Mesangial cell (primary cell): ENCODE data around the gene RNF207.

DNA sequence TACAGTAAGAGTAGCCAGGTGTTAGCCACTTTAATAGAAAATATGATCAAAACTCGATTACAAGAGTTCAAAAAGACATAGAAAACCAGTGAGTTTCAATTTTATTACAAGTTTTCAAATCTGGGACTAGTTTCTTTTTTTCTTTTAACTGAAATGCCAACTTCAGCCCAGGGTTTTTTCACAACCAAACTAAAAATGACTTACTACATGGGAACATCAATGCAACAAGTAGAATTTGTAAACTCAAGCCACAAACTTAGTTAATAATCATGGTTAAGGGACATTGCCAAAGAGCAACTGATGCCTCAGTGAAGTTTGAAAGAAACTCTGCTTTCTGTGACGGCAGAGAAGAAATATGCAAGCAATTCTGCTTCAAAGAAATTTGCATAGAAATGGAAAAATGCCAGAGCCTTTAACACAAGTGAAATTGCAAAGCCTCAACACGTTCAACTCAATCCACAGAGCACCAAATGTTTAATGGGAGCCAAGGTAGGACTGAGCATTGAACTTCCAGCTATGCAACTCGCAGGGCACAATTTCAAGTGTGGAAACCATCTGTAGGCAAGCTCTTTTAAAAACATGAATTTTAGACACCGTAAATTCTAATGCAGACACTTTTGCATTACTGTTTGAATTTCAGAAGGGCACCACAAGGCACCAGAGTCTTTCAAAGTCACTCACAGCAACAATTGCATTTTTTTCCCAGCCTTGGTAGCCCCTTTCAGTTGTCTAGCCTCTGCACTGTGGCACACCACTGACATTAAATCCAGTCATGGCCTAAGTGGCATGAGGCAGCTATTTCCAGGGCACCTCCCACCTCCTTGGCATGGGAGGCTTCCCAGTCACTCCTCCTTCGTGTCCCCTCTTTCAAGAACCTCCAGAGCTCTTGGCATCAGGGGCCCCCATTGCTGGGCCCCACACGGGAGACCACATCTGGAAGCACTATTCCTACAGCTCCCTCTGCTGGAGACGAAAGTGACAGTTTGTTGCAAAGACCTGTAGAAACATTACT lies 5.2 kb upstream of the CHD5 start:
- RAMPAGE, long total RNA: no peak

DNA sequence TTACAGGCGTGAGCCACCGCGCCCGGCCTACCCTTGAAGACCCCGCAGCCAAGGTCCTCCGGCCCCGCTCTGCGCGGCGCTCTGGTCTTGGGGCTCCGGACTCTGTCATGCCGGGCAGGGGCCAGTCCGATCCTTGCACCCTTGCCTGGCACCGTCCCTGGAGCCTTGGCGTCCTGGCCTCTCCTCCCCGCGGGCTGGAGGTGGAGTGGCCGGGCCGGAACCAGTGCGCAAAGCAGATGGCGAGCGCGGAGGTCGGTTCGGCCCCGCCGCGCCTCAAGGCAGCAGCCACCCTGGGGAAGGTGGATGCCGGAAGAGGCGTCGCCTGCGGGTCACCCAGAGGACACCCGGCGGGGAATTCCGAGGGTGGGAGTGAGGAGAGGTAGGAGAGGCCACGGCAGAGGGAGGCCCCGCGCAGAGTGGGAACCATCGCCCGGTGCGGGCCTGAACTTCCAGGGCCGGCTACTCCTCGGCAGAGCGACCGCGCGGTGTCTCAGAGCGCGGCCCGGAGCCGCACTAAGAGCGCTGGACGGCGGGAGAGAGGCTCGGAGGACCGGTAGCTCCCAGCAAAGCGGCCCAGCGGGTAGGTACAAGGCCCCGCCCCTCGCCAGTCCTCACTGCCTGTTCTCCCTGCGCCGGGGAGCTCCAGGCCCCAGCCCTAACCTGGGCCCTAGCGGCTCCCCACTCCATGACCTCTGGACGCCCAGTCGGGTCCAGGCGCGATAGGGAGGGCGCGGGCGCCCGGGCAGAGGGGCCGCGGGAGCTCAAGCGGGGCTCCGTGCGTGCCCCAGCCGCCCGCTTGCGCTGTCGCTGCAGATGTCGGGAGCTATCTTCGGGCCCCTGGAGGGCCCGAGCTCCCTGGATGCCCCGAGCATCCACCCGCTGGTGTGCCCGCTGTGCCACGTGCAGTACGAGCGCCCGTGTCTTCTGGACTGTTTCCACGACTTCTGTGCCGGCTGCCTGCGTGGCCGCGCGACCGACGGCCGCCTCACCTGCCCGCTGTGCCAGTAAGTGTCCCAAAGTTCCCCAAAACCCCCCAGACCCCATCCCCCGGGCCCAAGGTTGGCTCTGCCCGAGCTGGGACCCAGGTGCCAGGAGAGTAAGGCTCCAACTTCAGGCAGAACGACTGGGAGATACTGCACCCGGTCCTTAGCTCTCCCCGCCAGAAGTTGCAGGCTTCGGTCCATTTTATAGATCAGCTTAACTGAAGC lies at the start of gene RNF207:
RNF207 (plus strand) TSS at position 397 of the 1,208 bp plus-strand sequence.
- RAMPAGE, long total RNA: no peak

DNA sequence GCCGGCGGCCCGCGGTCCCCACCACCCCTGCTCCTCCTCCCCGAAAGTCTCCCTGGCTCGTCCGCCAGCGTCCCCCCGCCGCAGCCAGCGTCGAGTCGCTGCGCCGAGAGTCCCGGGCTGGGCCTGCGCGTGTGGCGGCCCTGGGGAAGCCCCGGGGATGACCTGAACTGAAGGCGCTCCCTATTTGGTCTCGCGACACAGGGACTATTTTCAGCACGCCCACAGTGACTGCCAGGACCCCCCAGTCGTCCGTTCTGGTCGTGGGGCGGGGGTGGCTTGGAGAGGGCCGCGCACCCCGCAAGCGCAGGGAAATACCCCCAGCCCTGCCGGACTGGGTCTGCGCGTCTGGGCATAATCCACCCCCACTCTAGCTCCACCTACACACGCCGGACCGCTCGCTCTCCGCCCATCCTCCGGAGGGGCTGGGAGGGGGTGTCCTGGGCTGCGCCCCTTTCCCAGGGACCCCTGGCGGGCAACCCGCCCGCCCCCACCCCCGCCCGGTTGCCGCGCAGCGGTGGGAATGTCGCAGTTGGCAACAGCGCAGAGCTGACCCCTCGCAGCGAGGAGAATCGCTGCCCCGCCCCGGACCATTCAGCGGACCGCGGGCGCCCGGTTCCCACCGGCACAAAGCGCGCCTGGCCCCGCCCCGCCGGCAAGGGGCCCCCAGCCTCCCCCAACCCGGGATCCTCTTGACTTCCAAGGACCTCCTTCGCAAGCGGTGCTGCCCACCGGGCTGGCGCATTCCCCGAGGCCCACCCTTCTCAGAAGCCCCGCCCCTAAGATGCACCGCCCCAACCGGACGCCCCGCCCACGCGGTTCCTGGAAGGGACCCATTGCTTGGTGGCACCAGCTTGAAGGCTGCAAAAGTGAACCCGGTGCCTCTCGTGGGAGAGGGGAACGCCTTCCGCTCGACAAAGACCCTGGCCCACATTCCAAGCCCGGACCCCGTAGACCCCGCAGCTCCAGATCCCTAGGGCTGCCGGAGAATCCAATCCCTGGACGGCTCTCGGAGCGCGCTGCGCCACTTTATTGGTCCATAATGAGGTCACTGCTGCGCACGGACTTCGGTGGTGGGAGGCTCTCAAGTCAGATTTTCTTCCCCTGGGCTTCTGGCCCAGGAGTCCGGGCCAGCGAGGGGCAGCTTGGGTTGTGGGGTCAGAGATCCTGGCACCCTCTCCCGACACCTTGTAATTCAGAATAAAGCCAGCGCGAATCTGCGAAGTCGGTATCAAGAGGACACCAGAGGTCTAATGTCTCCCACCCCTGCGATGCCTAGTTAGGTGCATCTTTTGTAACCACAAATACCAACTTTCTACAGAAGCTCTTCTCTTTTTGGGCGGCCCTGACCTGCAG lies 1.8 kb downstream of the HES3 start:
- RAMPAGE, long total RNA: no peak

DNA sequence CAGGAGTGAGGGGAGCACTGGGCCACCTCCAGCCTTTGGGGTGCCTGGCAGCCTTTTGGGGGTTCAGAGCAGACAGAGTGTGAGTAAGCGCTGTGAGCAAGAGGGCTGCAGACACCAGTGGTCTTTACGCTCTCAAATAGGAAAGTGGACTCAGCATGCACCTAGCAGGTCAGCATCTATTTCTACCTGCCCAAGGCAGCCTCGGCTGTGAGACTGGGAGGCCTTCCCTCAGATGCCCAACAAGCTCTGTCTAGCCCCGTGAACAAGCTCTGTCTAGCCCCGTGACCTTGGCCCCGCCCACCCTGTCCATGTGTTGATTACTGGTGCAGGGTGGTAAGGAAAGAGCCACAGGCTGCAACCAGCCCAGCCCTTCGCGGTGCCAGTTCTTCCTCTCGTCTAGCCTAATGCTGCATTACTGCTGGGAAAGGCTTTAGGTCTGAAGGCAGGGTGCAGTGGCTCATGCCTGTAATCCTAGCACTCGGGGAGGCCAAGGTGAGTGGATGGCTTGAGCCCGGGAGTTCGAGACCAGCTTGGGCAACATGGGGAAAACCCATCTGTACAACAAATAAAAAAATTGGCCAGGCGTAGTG lies 2.3 kb downstream of the GPR153 start:
- RAMPAGE, long total RNA: no peak

DNA sequence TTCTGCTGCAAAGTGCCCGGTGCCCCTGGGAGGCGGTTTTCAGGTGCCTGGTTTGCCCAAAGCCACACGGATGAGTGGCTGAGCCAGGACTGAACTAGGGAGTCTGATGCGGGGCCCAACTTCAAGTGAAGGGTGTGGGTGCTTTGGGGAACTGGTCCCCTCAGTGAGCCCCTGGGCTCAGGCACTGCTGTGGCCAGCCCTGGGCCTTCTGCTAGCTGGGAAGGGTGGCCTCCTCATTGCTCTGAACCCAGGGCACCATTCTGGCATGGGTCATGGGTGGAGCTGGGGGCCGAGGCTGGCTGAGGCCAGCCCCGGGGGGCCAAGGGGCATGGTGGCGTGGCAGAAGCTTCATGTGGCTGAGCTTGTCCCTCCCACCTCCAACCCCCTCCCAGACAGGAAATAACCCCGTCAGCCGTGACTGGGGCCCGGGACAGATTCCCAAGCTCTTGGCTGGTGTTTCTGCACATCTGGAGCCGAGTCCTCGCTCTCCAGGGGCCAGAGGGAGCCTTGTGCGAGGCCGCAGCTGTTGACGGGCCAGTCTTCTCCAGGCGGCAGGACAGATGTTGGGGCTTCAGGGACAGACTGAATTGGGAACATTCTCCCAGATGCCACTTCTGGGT lies 2.0 kb upstream of the GPR153 start:
- RAMPAGE, long total RNA: no peak

DNA sequence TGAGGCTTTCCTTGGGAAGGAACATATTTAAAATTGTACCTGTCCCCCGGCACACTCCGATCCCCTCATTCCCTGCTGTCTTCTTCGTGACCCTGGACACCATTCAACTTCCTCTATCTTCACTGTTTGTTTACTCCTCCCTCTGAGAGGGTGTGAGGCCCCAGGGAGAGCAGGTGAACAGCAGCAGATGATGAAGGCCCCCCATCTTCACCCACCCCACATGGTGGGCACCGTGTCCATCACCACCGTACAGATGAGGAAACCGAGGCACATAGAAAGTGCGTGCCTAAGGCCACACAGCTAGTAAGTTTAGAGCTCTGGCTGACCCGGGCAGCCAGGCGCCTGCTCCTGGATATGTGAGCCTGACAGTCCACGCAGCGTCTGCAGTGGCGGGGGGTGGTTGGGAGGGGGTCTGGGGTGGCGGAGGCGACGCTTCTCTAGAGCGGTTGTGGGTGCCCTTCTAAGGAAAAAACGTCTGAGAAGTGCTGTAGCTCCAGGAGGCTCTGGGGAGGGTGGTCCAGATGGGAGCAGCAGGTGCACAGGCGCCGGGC lies 16.9 kb upstream of the GPR153 start:
- RAMPAGE, long total RNA: no peak

DNA sequence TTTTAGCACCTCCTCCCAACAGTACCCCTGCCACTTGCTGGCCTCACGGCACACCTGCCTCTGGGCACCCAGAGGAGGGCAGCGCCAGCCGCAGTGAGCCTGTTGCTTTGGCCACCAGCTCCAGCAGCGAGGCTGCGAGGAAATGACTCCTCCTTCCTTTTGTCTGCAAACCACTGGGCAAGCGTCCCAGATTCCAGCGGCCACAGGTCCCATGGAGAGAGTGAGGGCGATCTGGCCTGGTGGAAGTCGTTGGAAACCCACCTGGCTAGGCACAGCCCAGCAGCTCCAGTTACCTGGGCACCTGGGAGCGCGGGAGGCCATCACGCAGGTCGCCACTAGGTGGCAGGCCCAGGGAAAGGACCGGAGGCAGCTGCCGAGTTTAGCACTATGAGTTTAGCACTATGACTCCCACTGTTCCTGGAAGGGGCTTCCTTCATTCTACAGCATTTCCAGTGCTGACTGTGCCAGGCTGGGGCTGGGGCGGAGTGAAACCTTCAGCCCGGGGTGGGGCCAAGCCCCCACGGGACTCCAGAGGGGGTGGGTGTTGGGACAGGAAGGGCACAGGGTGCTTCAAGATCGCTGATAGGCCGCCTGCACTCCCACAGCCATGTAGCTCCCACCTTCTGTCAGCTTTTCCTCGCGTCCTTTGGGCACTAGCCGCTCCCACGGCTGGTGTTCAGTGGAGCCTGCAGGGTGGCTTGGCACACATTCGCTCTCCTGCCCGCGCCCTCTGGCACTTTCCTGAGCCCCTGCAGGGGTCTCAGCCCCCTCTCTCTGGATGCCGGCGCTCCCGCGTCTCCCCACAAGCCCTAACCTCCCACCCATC lies 1.1 kb upstream of the ESPN start:
- RAMPAGE, long total RNA: no peak

- RAMPAGE, long total RNA: no peak
These were observed 9.3 kb downstream of the PLEKHG5 start for GRCh38 chr1:6481912-6482818.

GRCh38 chr1:6633710-6634419 lies 9.2 kb downstream of the THAP3 start:
- RAMPAGE, long total RNA: no peak

- RAMPAGE, long total RNA: no peak
These were observed 13.9 kb upstream of the CAMTA1 start for GRCh38 chr1:6771161-6771858.

- RAMPAGE, long total RNA: no peak
These were observed 896 bp downstream of the CAMTA1 start for GRCh38 chr1:6785959-6786741.

DNA sequence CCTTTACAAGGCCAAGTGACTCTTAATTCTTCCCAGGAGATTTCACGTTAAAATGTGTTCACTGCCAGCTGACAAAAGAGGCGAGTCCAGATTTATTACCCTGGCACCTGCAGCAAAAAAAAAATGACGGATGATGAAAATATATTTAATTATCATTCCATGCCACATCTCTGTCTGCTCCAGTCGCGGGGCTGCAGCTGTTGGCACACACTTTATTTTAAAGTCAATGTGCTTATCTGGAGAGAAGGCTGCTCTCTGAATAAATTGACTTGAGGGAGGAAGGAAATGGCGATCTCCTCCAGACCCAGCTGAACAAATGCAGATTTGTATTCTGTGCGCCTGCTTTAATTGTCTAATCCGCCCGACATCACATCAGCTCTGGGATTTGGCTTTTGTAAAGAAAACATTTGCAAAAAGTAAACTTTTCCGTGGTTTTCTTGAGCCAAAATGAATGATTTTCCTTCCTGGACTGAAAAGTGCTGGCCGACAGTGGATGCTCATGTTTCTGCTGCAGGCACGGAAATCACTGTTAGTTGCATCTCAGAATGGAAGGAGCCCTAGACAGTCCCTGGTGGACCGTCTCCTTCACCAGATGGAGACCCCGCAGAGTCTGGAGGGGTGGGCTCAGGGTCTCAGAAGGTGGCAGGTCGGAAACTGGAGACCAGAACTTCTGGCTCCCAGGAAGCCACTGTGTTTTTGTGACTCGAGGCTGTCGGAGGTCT lies 150.2 kb downstream of the CAMTA1 start:
- RAMPAGE, long total RNA: no peak

DNA sequence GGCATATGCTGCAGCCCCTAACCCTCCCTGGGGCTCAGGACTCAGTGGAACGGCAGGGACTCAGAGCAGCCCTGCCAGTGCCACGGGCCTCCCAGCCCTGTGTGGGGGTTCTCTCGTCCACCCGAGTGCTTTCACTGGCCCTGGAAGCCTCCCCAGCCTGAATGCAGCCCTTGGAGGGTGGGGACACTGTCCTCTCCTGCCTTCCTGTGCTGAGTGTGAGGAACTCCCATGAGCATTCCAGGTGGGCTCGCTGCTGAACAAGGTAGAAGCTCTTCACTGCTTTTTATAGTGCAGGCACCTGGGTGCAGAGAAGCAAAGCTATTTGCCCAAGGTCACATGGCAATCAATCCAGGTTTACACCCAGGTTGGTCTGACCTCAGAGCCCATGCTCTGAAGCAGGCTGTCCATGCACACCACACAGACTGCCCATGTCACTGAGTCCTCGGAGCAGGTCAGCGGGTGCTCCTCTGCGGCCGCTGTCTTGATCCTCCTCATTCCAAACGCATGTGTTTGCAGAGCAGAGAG lies 323.4 kb upstream of the VAMP3 start:
- RAMPAGE, long total RNA: no peak

- RAMPAGE, long total RNA: no peak
These were observed 308.1 kb upstream of the VAMP3 start for GRCh38 chr1:7463011-7463415.

DNA sequence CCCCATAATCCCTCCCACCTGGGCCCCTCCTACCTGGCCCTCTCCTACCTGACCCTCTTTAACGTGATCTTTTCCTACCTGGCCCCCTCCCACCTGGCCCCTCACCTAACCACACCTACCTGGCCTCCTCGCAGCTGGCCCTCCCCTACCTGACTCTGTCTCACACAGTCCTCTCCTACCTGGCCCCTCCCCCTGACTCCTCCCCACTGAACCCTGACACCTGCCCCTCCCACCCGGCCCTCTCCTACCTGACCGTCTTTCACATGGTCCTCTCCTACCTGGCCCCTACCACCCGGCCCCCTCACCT lies 220.6 kb upstream of the VAMP3 start:
- RAMPAGE, long total RNA: no peak

DNA sequence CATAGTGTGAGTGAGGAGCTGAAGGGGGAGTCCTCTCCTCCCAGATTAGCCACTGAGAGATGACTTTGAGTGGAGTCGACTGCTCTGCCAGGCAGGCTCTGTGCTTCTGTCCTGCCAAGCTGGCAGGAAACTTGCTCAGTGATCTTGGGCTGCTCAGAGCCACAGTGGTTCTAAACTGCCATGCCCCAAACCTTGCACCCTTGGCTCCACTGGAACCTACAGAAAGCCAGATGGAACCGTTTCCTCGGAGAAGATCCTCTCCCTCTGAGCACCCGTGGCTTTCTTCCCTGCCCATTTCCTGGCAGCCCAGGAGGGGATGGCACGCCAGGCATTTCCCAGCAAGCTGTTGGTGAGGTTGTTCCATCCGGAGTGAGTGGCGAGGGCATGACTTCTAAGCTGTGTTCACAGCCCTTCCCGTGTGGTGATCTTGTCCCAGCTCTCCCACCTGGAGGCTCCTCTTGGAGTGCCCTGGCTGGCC lies 126.0 kb upstream of the VAMP3 start:
- RAMPAGE, long total RNA: no peak

DNA sequence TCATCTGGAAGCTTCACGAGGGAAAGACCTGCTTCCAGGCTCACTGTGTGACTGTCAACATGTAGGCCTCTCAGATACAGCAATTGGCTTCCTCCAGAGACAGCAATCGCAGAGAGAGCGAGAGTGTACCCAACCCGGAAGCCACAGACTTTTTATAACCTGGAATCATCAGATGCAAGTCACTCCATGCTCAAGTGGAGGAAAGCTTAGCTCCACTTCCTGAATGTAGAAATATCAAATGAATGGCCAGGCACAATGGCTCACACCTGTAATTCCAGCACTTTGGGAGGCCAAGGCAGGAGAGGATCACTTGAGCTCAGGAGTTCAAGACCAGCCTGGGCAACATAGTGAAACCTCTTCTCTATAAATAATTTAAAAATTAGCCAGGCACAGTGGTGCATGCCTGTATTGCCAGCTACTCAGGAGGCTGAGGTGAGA lies 40.7 kb downstream of the TNFRSF9 start:
- RAMPAGE, long total RNA: no peak

GRCh38 chr1:7930173-7930481 lies 10.5 kb downstream of the TNFRSF9 start:
- RAMPAGE, long total RNA: no peak

DNA sequence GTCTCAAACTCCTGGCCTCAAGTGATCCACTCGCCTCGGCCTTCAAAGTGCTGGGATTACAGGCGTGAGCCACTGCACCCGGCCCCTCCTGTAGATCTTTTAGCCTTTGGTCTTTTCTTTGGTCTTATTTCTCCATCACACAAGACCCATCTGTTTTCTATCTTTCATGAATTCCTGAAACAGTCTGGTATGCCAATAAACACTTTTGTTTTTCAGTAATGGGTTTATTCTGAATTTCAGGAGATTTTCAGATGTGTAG lies 23.2 kb downstream of the ERRFI1 start:
- RAMPAGE, long total RNA: no peak

- RAMPAGE, long total RNA: no peak
These were observed 12.4 kb downstream of the ERRFI1 start for GRCh38 chr1:8013426-8014416.